IMR-90 (cell line): ENCODE results near the genes KIAA0753, RNASEK, C17orf49, BCL6B and SLC16A11.

GRCh38 chr17:5078876-5079234 is 588 bp downstream of the ZFP3 start:
- RRBS, result no CpG with 5 or more reads among the region's 6 CpGs
CAGE:
- cytosol, long polyA plus RNA, result no peak
- long polyA plus RNA, result no peak
- nucleus, long polyA plus RNA, result no peak

DNA sequence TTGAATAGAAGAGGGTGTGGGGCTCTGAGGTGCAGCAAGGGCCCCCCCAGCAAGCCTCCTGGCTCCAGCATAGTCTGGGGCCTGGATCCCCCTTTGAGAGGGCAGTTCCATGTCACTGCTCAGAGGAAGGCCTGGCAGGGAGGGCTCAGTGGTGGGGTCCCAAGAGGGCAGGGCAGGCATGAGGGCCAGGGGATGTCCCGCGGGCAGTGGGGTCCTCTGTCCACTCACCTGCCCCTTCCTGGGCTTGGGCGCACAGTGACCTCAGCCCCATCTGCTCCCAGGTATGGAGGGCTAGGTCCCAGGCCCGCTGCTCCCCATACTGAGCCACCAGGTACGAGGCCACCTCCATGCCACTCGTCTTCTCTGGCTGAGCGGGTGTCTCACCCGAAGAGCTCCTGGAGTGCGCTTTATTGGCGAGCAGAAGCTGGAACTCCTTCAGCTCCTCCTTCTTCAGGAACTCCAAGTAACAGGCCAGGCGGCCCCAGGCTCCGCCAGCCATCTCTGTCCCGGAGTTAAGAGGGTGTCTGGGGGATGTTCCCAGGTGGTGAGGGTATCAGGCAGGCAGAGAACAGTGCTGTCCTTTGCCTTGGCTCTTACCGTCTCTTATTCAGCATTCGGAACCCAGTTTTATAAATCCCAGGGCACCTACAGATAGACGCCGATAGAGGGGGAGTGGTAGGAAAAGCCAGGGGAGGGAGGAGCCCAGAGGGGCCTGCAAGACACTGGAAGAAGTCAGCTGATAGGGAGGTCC is 675 bp downstream of the NLRP1 start:
- RRBS, result no CpG with 5 or more reads among the region's 17 CpGs
CAGE:
- cytosol, long polyA plus RNA, result no peak
- long polyA plus RNA, result no peak
- nucleus, long polyA plus RNA, result no peak

- RRBS, result no CpG with 5 or more reads among the region's 11 CpGs
CAGE:
- cytosol, long polyA plus RNA, result no peak
- long polyA plus RNA, result no peak
- nucleus, long polyA plus RNA, result no peak
Observed at GRCh38 chr17:5909708-5910154, 160.4 kb upstream of the WSCD1 start.

DNA sequence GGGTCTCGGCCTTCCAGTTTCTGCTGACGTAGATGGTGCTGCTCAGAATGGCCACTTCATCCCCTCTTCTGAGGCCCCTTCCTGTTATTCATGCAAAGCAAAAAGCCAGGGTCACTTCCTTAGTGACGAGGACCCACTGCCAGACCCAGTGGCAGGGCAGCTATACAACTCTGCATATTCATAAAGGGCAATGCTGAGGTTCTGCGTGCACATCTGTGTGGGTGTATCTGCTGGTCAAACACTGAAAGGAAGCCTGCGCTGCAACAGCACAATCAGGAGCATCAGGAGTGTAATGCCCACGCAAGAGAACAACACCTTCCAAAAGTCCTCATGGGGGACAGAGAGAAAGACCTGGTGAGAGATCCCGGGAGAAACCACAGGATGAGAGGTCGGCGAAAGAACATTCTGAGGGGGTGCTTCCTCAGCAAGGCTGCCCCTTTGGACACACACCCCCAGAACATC is 109.0 kb downstream of the WSCD1 start:
- RRBS, result no CpG with 5 or more reads among the region's 9 CpGs
CAGE:
- cytosol, long polyA plus RNA, result no peak
- long polyA plus RNA, result no peak
- nucleus, long polyA plus RNA, result no peak

DNA sequence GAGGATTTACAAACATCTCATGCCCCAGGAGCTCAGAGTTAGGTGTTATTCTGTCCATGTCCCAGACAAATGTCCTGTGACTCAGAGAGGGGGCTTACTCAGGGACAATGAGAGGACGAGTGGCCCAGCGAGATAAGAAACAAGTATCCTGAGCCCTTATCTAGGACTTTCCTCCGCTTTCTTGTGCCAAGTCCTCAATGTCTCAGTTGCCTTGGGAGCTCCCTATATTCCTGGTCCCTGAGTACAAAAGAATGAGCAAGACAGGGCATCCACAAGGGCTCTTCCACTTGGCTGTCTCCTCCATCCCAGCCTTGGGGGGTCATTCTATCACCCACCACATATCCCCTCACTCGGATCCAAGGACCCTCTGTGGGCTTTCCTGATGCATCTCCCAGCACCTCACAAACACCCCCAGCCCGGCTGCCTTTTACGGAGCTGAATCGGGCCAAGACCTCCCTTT is 121.3 kb downstream of the WSCD1 start:
- RRBS, result no CpG with 5 or more reads among the region's 7 CpGs
CAGE:
- cytosol, long polyA plus RNA, result no peak
- long polyA plus RNA, result no peak
- nucleus, long polyA plus RNA, result no peak

- RRBS, result 20% methylated on average over 3 of the region's 21 CpGs
CAGE:
- cytosol, long polyA plus RNA, result no peak
- long polyA plus RNA, result no peak
- nucleus, long polyA plus RNA, result no peak
Observed at GRCh38 chr17:6231684-6232521, 161.7 kb downstream of the WSCD1 start.

DNA sequence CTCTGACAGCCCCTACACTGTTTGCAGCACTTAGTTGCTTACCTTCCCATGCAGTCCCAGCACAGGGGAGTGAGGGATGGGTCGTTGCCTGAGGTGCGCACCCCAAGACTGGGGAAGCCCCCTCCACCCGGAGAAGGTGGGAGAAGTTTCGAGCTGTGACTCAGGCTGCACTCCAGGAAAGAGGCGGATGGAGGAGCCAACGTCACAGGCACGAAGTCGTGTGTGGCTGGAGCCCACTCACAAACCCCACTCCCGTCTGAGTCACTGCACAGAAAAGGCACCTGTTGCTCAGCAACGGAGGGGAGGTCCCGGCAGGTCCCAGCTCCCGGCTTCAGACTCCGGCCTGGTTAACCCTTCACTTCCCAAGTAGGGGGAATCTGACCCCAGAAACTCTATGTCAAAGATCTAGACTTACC is 60.0 kb downstream of the AIPL1 start:
- RRBS, result no CpG with 5 or more reads among the region's 13 CpGs
CAGE:
- cytosol, long polyA plus RNA, result no peak
- long polyA plus RNA, result no peak
- nucleus, long polyA plus RNA, result no peak

DNA sequence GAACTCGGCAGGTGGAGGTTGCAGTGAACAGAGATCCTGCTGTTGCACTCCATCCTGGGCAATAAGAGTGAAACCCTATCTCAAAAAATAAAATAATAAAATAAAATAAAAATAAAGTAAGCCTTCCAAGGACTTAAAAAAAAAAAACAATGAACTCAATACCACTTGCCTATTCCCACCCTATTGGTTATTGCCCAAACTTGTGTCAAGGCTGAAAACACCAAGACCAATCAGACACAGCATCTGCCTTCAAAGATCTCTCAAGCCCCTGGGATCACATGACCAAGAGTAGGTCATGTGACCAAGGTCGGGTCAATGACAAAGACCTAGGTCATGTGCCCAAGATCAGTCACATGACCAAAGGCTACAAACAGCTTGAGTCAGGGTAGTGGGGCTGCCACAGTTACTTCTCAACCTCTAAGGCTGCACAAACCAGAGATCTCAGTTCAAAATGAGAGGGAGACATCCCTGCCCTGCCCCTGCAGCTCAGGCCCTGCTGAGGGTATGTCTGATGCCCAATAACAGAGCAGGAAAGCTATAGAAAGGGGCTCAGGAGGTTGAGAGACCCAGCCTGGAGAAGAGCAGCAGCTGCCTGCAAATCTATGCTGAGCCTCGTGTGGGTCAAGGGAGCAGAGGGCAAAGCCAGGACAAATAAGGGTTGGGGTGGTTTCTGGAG is 48.7 kb downstream of the PIMREG start:
- RRBS, result no CpG with 5 or more reads among the region's 3 CpGs
CAGE:
- cytosol, long polyA plus RNA, result no peak
- long polyA plus RNA, result no peak
- nucleus, long polyA plus RNA, result no peak

- RRBS, result 2% methylated on average over 10 of the region's 46 CpGs
CAGE:
- cytosol, long polyA plus RNA, result no peak
- long polyA plus RNA, result no peak
- nucleus, long polyA plus RNA, result no peak
Observed at GRCh38 chr17:6555349-6556043, 859 bp downstream of the PITPNM3 start.

- RRBS, result no CpG with 5 or more reads among the region's 5 CpGs
CAGE:
- cytosol, long polyA plus RNA, result no peak
- long polyA plus RNA, result no peak
- nucleus, long polyA plus RNA, result no peak
Observed at GRCh38 chr17:6620659-6621089, 19.8 kb downstream of the KIAA0753 start.

DNA sequence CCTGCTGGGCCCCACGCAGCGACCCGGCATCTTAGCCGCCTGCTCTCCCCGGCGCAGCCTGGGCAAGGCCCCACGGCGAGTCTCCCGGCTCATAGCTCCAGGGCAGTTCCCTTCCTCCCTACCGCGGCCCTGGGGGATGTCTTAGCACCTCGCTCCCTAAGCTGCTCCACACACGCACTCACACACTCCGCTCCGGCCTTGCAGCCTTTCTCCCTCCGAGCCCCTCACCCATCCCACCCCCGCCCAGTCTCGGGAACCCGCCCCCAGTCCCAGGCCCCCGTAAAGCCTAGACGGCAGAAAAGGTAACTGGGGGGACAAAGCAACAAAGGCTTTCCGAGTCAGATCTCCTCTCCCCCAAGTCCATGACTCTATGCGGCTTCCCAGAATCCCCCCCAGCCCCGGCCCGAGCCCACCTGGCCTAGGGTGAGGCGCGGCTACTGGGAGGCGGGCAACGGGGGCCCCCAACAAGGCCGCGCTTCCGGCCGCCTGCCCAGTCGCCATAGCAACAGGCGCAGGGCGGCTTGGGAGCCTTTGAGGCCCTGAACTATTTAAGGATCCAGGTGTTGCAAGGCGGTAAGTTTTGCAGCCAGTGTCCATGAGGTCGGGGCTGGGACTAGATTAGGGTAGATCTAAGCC is at the start of gene KIAA0753:
KIAA0753 (minus strand) TSS at position 488 of the 636 bp plus-strand sequence.
- RRBS, result 3% methylated on average over 20 of the region's 38 CpGs
CAGE:
- cytosol, long polyA plus RNA, result no peak
- long polyA plus RNA, result no peak
- nucleus, long polyA plus RNA, result start-site peak on the minus strand centred at position 442 of the sequence, 44 bp wide, 126 and 36 reads in 2 replicates

DNA sequence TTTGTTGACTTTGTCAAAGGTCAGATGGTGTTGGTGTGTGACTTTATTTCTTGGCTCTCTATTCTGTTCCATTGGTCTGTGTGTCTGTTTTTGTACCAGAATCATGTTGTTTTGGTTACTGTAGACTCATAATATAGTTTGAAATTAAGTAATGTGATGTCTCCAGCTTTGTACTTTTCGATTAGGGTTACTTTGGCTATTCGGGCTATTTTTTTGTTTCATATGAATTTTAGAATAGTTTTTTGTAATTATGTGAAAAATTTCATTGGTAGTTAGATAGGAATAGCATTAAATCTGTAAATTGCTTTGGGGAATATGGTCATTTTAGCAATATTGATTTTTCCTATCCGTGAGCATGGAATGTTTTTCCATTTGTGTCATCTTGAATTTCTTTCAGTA is 26.6 kb upstream of the TEKT1 start:
- RRBS, result no CpG with 5 or more reads among the region's 3 CpGs
CAGE:
- cytosol, long polyA plus RNA, result no peak
- long polyA plus RNA, result no peak
- nucleus, long polyA plus RNA, result no peak

GRCh38 chr17:7012163-7012835 is at the start of gene RNASEK:
RNASEK (plus strand) TSS chr17:7012624.
- RRBS, result under 1% methylated on average over 2 of the region's 42 CpGs
CAGE:
- cytosol, long polyA plus RNA, result start-site peak on the minus strand at chr17:7012278-7012349, 50 and 63 reads in 2 replicates; start-site peak on the plus strand at chr17:7012601-7012668, 1,323 and 1,515 reads in 2 replicates
- long polyA plus RNA, result start-site peak on the minus strand at chr17:7012328-7012342, 22 and 20 reads in 2 replicates; start-site peak on the plus strand at chr17:7012601-7012668, 1,096 and 1,416 reads in 2 replicates
- nucleus, long polyA plus RNA, result start-site peak on the plus strand at chr17:7012601-7012650, 100 and 32 reads in 2 replicates

- RRBS, result no CpG with 5 or more reads among the region's 8 CpGs
CAGE:
- cytosol, long polyA plus RNA, result no peak
- long polyA plus RNA, result no peak
- nucleus, long polyA plus RNA, result no peak
Observed at GRCh38 chr17:7013771-7014159, 817 bp upstream of the C17orf49 start.

GRCh38 chr17:7014160-7015227 is at the start of gene C17orf49:
C17orf49 (plus strand) TSS chr17:7014782.
- RRBS, result 2% methylated on average over 39 of the region's 108 CpGs
CAGE:
- cytosol, long polyA plus RNA, result start-site peak on the plus strand at chr17:7014758-7014791, 505 and 428 reads in 2 replicates; start-site peak on the plus strand at chr17:7015036-7015104, 461 and 502 reads in 2 replicates
- long polyA plus RNA, result start-site peak on the minus strand at chr17:7014476-7014534, 5 and 6 reads in 2 replicates; start-site peak on the plus strand at chr17:7014780-7014791, 361 and 225 reads in 2 replicates; start-site peak on the plus strand at chr17:7015032-7015102, 375 and 273 reads in 2 replicates
- nucleus, long polyA plus RNA, result start-site peak on the plus strand at chr17:7014737-7014794, 97 and 113 reads in 2 replicates; start-site peak on the plus strand at chr17:7015036-7015103, 53 and 170 reads in 2 replicates

GRCh38 chr17:7022752-7023506 is at the start of gene BCL6B:
BCL6B (plus strand) TSS chr17:7023050.
- RRBS, result no CpG with 5 or more reads among the region's 47 CpGs
CAGE:
- cytosol, long polyA plus RNA, result no peak
- long polyA plus RNA, result no peak
- nucleus, long polyA plus RNA, result no peak

DNA sequence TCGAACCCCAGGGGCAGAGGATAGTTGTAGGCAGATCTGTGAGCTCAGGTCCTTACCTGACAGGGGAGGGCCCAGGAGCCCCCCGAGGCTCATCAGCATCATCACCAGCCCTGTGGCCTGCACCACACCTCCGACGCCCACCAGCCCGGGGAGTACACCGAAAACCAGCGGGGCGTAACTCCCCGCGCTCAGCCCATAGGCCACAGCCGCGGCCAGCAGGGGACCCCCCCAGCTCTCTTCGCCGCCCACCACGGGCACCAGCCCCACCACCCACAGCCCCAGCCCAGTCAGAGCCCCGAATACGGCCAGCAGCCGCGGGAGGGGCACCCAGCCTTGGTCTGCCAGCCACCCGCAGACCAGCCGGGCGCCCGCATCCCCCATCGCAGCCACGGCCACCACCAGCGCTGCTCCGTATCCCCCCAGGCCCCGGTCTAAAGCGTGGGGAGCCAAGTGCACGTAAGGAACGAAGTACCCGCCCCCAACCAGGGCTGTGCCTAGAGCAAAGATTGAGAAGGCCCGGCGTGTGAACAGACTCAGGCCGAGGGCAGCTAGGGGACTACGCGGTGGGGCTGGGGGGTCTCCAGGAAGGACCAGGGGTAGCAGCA is 1.9 kb downstream of the SLC16A11 start:
- RRBS, result 18% methylated on average over 11 of the region's 37 CpGs
CAGE:
- cytosol, long polyA plus RNA, result no peak
- long polyA plus RNA, result no peak
- nucleus, long polyA plus RNA, result no peak

GRCh38 chr17:7043269-7044289 is at the start of gene SLC16A11:
SLC16A11 (minus strand) TSS chr17:7044092.
- RRBS, result 5% methylated on average over 26 of the region's 81 CpGs
CAGE:
- cytosol, long polyA plus RNA, result no peak
- long polyA plus RNA, result no peak
- nucleus, long polyA plus RNA, result no peak

- RRBS, result no CpG with 5 or more reads among the region's 16 CpGs
CAGE:
- cytosol, long polyA plus RNA, result no peak
- long polyA plus RNA, result no peak
- nucleus, long polyA plus RNA, result no peak
Observed at GRCh38 chr17:7074985-7075523, 5.0 kb downstream of the CLEC10A start.

- RRBS, result no CpG with 5 or more reads among the region's 6 CpGs
CAGE:
- cytosol, long polyA plus RNA, result no peak
- long polyA plus RNA, result no peak
- nucleus, long polyA plus RNA, result no peak
Observed at GRCh38 chr17:7098900-7099308, 15.7 kb downstream of the ASGR2 start.